Sigmoid colon (tissue), 4 donors: ENCODE data around the genes ICAM3 and SLC44A2.

DNA sequence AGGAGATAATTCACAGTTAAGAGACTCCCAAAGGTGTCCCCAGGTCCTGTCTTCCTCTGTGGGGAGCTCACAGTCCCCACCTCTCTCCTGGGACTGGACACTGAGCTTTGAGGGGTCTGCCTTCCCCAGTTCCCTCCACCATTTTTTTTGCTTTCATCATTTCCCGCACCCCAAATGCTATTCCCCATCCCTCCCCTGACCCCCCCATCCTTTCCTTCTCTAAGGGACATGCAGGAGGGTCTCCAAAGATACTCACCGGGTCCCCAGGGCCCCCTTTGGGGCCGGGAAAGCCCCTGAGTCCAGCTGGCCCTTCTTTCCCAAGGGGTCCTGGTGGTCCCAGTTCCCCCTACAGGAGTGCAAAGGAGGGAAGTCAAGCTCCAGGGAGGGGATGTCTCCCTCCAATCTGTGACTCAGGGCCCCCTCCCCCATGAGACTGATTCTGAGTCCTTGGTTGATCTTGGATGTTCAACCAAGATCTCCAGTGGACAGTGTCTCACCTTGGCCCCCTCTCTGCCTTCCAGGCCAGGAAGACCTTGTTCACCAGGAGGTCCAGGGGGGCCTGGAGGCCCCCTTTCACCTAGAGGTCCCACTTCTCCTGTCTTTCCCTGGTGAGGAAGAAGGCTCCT, 31.6 kb downstream of the COL5A3 start:
- PRO-cap = no peak
- RAMPAGE, long total RNA, 4 experiments = no peak in any of the 4 experiments

DNA sequence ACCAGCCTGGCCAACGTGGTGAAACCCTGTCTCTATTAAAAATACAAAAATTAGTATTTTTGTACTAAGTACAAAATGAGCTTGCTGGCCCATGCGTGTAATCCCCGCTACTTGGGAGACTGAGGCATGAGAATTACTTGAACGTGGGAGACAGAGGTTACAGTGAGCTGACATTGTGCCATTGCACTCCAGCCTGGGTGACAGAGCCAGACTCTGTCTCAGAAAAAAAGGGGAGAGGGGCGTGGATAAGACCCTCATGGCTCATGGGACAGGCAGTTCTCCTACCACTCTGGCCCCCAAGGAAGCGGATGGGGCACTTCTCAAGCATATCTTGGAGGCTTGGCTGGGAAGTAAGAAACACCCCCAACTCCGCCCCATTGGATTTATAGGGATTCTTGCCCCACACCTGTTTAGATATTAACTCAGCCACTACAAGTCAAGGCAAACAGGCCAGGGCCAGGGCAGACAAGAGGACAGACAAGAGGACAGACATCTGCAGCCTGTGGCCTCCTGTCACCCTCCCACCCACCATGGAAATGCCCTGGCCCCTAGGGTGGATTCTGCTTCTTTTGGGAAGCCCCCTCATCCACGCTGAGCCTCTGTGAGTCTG, 24.0 kb downstream of the RDH8 start:
- PRO-cap = no peak
- RAMPAGE, long total RNA, 4 experiments = no peak in any of the 4 experiments

DNA sequence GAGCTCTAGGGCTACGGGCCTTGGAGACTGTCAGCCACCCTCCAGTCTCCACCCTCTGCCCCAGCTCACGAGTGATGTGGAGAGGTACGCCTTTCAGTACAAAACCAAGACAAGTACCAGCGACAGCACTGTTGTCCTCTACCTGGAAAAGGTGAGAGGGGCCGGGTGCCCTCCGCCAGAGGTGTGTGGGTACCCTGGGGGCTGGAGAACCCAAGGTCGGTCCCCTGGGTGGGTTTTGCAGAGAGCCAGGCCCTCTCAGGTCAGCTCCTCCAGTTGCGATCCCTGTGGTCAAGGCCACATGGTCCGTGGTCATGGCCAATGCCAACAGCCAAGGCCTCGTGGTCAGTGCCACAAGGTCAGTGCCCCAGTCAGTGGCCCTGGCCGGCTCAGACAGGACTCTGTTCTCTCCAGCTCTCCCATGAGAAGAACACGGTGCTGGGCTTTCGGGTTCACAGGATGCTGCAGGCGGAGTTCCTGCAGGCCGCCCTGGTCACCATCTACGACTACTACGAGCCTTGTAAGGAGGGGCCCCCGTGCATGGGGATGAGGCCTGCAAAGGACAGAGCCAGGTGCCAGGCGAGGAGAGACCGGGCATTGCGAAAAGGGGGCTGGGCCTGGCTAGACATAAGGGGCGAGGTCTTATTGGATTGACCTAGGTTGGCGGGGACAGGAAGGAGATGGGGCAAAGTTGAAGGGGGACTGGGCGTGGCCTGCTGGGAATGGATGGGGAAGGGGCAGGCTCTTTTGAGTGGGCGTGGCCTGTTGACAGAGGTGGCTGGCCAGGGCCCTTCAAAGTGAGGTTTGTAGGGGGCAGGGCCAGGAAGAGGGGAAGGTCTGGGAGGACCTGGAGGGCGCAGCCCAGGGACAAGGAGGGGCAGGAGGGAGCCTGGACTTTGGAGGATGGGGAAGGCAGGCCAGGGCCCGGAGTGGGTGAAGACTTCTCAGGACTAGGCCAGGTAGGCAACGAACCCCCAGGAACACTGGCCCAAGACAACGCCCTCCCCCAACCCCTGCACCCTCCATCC, 15.2 kb upstream of the SHFL start:
- PRO-cap = no peak
- RAMPAGE, long total RNA, 4 experiments = no peak in any of the 4 experiments

- PRO-cap = no peak
- RAMPAGE, long total RNA, 4 experiments = no peak in any of the 4 experiments
Measured at GRCh38 chr19:10090719-10091516, 4.8 kb downstream of the SHFL start.

GRCh38 chr19:10116220-10116433, 3.6 kb downstream of the EIF3G start:
- PRO-cap = no peak
- RAMPAGE, long total RNA, 4 experiments = no peak in any of the 4 experiments

DNA sequence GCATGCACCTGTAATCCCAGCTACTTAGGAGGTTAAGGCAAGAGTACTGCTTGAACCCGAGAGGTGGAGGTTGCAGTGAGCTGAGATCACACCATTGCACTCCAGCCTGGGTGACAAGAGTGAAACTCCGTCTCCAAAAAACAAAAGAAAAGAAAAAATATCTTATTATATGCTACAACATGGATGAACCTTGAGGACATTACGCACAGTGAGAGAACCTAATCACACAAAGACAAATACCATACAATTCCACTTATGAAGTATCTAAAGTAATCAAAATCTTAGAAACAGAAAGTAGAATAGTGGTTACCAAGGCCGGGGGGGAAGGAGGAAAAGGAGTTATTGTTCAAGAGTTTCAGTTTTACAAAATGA, 3.9 kb upstream of the DNMT1 start:
- PRO-cap = no peak
- RAMPAGE, long total RNA, 4 experiments = no peak in any of the 4 experiments

GRCh38 chr19:10271473-10272085, 659 bp downstream of the ICAM1 start:
- PRO-cap = no peak
- RAMPAGE, long total RNA, 4 experiments = no peak in any of the 4 experiments

- PRO-cap = no peak
- RAMPAGE, long total RNA, 4 experiments = no peak in any of the 4 experiments
Measured at GRCh38 chr19:10332237-10332761, 1.0 kb downstream of the RAVER1 start.

DNA sequence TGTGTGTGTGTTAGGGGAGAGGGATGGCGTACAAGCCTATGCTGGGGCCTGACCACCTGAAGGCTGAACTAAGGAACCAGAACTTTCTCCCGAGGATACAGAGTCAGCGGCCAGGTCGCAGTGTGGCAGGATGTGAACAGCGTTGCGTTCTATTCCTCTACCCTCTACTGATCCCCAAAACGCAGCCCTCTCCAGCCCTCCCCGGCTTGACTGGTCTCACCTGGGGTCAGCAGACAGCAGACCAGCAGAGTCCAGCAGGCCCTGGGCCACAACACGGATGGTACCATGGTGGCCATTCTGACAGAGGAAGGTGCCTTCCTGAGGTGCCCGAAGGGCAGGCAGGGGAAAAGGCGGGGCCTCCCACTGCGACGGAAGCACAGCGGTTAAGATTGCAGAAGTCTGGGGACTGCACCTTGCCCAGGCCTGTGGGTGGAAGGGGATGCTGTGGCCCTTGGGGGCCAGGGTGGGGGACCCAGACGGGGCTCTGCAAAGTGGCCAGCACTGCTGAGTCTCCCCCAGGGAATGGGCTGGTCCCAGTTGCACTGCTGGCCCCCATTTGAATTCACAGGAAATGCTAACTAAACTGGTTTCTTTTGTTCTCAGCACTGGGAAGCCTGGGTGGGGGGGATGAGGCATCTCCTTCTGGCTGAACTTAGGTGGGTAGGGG, at the start of gene ICAM3:
Gene ICAM3, minus strand, starts transcription at position 306 of the 667 bp plus-strand sequence.
- PRO-cap = no peak
- RAMPAGE, long total RNA, 4 experiments = no peak in any of the 4 experiments

- PRO-cap = no peak
- RAMPAGE, long total RNA, 4 experiments = no peak in any of the 4 experiments
Measured at GRCh38 chr19:10398462-10399253, 4.7 kb downstream of the CDC37 start.

DNA sequence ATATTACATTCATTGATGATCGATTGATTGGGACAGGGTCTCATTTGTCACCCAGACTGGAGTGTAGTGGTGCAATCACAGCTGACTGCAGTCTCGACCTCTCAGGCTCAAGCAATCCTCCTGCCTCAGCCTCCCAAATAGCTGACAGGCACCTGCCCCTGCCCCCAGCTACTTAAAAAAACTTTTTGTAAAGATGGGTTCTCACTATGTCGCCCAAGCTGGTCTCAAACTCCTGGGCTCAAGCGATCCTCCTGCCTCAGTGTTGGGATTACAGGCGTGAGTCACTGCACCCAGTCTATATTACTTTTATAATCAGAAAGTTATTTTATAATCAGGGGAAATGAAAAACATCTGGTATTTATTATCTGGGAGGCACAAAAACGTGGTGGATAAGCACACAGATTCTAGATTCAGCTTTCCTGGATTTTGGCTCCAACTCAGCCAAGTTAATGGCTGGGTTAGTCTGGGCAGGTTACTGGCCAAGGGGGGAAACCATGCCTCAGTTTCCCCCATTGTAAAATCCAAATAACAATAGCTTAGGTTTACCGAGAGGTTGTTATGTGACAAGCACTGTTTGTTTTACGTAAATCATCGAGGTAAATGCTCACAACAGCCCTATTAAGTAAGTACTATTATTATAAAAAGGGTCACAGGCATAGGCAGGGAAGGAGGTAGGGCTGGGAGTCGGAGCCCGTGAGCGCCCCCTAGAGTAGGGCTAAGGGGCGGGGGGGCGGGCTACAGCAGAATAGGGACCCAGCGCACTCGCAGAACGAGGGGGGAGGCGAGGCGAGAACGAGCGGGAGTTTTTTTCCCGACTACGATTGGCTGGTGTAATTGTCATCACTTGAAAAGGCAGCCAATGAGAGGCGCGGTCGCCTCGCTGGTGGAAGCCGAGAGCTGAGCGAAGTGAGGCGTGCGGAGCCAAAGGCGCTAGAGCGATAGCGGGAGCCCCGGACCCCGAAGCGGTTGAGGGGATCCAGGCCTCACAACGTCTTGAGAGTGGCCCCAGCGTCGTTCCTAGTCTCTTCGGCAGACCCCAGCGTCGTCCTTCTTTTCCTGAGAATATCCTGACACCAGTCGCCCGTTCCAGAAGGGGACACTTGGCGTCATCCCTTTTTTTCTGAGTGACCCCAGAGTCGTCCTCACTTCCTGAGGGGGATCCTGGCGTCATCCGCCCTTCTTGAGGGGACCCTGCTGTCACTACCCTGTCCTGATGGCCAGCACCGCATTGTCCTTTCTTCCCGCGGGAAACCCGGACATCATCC, 24.4 kb downstream of the KEAP1 start:
- PRO-cap = unidirectional peak, plus-strand start at position 886 of the sequence
- RAMPAGE, long total RNA, 4 experiments = no peak in any of the 4 experiments

- PRO-cap = unidirectional peak, plus-strand start at chr19:10625514
- RAMPAGE, long total RNA, 4 experiments = no peak in any of the 4 experiments
Measured at GRCh38 chr19:10624685-10625868, at the start of gene SLC44A2. TSS of gene SLC44A2 (plus strand) at chr19:10625553.

DNA sequence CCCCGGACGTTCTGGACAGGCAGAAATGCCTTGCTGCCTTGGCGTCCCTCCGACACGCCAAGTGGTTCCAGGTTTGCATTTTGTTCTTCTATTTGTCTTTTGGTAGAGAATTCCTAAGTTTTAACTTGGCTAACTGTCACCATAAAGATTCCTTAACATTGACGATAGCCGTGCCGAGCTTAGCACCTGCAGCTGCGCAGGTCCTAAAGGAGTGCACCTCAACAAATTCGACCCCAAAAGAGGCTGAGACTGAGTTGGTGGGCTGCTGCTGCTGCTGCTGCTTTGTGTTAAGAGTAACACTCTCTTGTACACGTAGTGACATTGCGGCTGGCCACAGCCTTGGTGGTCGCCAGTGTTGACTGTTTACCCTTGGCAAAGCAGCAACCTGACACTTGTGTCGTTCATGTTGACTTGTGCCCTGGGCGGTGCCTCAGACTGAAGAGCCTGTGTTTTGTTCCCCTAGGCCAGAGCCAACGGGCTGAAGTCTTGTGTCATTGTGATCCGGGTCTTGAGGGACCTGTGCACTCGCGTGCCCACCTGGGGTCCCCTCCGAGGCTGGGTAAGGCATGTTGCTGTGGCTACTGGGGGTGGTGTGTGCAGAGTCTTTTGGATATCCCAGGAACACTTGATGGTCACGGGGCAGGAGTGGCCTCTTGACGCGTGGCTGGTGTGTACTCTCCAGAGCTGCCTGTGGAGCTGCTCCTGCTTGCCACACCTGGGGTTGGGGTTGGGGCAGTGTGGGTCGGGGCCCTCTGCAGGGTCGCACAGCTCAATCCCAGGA, 22.4 kb upstream of the QTRT1 start:
- PRO-cap = no peak
- RAMPAGE, long total RNA, 4 experiments = no peak in any of the 4 experiments

DNA sequence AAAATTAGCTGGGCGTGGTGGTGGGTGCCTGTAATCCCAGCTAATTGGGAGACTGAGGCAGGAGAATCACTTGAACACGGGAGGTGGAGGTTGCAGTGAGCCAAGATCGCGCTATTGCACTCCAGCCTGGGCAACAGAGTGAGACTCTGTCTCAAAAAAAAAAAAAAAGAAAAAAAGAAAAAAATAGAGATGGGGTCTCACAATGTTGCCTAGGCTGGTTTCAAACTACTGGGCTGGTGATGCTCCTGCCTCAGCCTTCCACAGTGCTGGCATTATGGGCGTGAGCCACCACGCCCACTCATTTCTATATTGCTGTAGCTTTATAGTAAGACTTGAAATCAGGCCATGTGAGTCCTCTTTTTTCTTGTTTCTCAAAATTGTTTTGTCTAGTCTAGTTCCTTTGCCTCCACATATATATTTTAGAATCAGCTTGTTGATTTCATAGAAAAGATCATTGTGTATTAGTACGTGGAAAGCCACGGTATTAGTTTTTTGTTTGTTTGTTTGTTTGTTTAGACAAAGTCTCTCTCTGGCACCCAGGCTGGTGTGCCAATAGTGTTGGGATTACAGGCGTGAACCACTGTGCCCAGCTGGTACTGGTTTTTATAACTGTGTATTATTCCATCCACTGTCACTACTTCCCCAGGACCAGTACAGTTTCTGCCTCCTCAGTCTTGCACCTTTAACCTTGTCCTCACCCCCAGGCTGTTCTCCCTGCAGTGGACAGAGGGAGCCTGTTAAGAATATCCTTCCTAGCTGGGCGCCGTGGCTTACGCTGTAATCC, 18.4 kb downstream of the DNM2 start:
- PRO-cap = no peak
- RAMPAGE, long total RNA, 4 experiments = no peak in any of the 4 experiments

DNA sequence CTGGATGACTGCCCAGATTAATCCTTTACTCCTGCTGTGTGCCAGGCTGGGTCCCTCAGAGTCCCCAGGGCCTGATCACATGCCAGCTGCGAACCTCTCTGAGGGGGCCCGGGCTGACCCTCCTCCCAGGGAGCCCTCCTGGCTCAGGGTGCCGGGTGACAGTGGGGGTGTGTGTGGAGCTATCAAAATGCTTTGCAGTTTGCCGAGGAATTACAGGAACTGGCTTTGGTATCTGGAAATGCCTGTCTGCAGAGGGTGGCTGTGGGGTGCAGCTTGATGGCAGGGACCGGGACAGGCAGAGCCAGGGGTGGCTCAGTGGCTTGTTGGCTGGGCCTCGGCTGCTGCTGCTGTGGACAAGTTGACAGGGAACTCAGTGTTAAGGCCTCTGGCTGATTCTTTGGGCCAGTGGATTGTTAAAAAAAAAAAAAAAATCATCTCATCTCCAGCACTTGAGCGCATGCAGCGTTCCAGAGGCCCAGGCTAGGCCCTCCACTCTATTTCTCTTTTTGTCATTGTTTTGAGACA, 49.0 kb downstream of the DNM2 start:
- PRO-cap = no peak
- RAMPAGE, long total RNA, 4 experiments = no peak in any of the 4 experiments

GRCh38 chr19:10768361-10768842, 50.5 kb downstream of the DNM2 start:
- PRO-cap = no peak
- RAMPAGE, long total RNA, 4 experiments = no peak in any of the 4 experiments

GRCh38 chr19:10795728-10796781, 40.0 kb downstream of the TMED1 start:
- PRO-cap = no peak
- RAMPAGE, long total RNA, 4 experiments = start-site peak on the plus strand in 1 of 4 experiments, at chr19:10796091-10796578 at its widest, 21 reads per replicate

DNA sequence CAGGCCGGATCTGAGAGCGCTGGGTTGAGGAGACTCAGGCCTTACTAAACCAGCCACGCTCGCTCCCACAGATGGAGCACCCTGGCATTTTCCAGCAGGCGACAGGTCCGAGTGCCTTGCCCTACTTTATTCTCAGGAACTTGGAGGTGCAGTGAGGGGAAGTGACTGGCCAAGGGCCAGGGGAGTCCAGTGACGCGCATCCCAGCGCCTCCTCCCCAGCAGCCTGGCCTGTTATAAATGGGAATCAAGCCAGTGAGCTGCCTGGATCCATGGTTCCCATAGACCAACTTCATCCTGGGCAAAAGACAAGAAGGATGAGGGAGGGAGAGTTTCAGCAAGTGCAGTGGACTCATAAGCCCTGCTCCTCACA, 35.5 kb downstream of the TMED1 start:
- PRO-cap = no peak
- RAMPAGE, long total RNA, 4 experiments = no peak in any of the 4 experiments

DNA sequence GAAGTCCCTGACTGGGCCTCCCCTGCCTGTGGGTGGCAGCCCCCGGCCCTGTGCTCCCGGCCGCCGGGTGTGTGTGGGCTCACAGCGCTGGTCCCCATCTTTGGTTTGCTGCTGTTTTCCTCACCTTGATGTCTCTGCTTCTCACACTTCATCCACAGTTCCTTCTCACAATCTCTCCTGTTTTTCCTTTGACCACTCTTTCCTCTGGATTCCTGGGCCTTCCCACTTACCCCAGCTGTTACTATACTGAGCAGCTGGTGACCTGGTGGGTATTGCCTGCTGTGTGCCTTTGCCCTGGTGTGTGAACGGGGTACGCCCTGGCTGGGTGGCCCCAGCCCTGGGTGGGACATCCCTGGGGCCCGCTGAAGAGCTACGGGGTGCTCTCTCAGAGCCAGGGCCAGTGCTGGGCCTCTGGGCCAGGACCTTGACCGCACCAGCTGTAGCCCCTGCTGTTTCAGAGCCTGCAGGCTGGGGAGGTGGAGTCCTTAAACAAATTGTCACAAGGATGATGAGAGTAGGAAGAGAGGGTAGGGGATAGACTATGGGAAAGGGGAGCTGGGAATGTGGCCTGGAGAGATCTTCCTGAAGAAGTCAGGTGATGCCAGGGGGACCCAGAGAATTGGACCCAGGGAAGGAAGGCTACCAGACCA, 32.5 kb downstream of the TMED1 start:
- PRO-cap = no peak
- RAMPAGE, long total RNA, 4 experiments = start-site peak on the plus strand in 1 of 4 experiments, centred at position 436 of the sequence, 14 reads per replicate

- PRO-cap = no peak
- RAMPAGE, long total RNA, 4 experiments = no peak in any of the 4 experiments
Measured at GRCh38 chr19:10896757-10897629, 25.6 kb downstream of the CARM1 start.